Retinal pigment epithelial cell (primary cell): ENCODE measurements around a stretch of chr2.

GRCh38 chr2:238202044-238202651 is 1.3 kb downstream of the ILKAP start:
- RRBS = no CpG with 5 or more reads among the region's 17 CpGs

GRCh38 chr2:238277715-238278387 is 10.6 kb downstream of the PER2 start:
- RRBS = no CpG with 5 or more reads among the region's 20 CpGs

- RRBS = no CpG with 5 or more reads among the region's 7 CpGs
These were observed 12.2 kb upstream of the PER2 start for GRCh38 chr2:238300562-238301126.

DNA sequence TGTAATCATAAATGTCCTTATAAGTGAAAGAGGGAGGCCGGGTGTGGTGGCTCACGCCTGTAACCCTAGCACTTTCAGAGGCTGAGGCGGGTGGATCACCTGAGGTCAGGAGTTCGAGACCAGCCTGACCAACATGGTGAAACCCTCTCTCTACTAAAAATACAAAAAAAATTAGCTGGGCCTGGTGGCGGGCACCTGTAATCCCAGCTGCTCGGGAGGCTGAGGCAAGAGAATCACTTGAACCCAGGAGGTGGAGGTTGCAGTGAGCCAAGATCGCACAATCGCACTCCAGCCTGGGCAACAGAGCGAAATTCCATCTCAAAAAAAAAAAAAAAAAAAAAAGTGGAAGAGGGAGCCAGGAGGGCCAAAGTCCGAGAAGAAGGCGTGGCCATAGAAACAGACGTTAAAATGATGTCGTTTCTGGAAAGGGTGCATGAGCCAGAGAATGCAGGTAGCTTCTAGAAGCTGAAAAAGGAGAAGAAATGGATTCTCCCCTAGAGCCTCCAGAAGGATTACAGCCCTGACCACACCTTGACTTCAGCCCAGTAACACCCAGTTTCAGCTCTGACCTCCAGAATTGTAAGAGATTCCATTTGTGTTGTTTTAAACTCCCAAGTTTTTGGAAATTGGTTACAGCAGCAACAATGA is 14.4 kb upstream of the TRAF3IP1 start:
- RRBS = no CpG with 5 or more reads among the region's 13 CpGs

DNA sequence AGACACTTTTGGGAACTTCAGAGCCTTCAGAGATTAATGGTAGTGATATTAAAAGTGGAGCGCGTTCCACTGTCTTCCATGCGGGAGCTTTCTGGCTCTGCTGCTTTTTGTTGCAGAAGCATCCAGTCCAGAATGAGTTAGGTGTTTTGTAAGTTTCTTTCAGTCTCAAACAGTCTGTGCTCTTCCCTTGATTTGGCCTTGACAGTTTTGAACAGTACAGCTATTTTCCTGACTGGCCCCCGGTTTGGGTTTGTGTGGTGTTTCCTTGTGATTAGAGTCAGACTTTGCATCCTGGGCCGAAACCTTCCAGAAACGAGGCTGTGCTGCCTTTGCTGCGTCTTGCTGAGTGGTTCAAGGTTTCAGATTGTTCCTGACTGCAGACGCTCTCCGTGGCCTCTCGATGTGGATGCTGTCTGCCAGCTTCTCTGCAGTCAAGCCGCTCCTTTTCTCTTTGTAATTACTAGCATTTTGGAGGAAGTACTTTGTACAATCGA is 49.0 kb downstream of the TRAF3IP1 start:
- RRBS = no CpG with 5 or more reads among the region's 12 CpGs

DNA sequence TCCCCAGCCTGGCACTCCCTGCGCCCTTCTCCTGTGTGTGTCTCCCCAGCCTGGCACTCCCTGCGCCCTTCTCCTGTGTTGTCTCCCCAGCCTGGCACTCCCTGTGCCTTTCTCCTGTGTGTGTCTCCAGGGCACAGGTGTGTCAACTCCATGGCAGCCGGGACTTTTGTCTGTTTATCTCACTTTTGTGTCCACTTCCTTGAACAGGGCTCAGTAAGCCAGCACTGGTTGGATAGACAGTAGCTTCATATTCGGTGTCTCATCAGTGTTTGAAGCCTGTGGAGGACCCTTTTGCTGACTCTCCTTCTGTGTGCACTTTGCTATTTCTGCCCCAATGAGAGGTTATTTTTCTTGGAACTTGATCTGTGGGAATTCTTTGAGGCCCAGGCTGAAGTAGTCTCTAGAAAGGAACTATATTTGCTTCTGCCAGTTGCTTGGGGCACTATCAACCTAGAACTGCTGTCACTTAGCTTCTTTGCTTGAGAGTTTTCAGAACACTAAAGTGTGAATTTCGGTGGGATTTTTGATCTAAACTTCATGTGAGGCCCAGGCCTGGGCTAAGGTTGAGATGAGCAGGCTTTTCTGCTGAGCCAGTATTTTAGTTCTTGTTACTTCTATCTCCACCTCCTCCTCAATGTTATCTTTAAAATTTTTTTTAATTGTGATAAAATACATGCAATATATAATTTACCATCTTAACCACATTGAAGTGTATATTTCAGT is 8.3 kb upstream of the ASB1 start:
- RRBS = no CpG with 5 or more reads among the region's 5 CpGs

DNA sequence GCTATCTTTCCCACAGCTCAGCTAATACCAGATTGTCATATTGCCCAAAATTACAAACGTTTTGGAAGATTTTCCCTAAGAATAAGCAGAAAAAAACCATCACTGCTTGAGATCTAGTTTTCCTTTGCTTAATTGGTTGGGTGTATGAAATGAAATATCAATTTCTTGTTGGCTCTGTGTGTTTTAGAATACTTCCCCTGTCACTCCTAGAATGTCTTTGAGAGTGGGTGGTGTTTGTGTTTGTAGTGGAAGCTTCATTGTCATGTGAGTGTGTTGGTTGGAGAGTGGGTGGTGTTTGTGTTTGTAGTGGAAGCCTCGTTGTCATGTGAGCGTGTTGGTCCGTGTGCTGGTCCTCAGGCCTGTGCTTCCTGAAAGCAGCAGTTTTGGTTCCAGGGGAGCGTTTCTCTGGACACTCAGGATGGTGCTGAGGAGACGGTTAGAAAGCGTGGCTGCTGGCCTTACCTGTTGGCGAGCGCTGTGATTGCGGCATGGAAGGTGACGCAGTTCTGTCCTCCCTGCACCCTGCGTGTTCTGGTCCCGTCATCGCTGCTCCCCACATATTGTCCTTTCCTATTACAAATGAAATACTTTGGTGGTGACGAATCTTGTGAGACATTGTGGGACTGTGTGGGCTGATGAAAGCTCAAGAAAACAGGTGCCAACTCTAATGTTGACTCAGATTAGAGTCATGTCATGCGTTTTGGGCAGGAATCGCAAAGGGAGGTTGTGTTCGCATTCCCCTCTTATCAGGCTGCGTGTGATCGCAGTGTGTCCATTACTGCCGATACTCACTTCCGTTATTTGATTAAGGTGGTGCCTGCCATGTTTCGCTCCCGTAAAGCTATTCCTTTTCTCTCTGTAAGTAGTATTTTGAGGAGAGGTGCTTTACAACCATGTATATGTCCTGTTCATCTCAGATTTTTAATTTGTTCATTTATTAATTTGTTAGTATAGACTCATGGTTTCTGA is 12.6 kb downstream of the ASB1 start:
- RRBS = no CpG with 5 or more reads among the region's 24 CpGs

GRCh38 chr2:238727462-238727683 is 120.5 kb upstream of the TWIST2 start:
- RRBS = no CpG with 5 or more reads among the region's 7 CpGs

DNA sequence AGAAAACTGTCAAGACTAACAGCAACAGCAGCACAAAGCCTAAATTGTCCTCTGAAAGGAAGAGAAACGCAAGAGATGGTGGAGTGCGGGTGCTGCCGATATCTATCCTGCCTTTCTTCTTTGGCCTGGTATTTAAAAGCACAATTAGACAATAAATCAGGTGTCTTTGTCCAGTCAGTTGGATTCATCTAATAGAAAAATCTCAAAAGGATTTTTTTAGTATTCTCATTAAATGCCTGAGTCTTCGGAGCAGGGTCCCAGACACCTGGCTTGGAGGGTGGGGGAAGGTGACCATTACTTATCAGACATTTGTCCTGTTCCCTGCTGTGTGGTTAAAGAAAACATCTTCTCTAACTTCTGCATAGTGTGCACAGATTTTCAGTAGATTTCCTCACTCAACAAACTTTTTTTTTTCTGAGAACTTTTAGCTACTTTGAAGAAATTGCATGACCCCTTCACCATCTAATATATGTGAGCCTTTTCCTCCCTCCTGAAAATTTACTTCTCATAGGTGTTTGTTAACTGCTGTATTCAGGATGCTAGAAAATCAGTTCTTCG is 3.4 kb downstream of the TWIST2 start:
- RRBS = no CpG with 5 or more reads among the region's 5 CpGs

GRCh38 chr2:238883146-238883643 is 35.3 kb downstream of the TWIST2 start:
- RRBS = no CpG with 5 or more reads among the region's 14 CpGs

GRCh38 chr2:238894750-238895426 is 47.0 kb downstream of the TWIST2 start:
- RRBS = no CpG with 5 or more reads among the region's 15 CpGs

DNA sequence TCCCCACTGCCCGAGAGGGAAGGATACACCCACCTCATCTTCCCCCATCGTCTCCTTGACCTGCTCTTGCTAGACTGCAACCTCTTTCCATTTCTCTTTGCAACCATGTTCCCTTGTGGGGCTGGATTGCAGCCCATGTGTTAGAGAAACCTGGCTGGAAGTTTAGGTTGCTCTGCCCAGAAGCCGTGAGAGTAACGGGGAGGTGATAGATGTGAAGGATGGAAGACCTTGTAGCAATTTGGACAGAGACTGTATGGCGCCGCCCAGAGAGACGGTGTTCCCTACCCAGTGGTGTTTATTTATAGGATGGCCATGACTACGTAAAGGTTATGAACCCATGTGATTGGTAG is 143.7 kb downstream of the TWIST2 start:
- RRBS = no CpG with 5 or more reads among the region's 8 CpGs

DNA sequence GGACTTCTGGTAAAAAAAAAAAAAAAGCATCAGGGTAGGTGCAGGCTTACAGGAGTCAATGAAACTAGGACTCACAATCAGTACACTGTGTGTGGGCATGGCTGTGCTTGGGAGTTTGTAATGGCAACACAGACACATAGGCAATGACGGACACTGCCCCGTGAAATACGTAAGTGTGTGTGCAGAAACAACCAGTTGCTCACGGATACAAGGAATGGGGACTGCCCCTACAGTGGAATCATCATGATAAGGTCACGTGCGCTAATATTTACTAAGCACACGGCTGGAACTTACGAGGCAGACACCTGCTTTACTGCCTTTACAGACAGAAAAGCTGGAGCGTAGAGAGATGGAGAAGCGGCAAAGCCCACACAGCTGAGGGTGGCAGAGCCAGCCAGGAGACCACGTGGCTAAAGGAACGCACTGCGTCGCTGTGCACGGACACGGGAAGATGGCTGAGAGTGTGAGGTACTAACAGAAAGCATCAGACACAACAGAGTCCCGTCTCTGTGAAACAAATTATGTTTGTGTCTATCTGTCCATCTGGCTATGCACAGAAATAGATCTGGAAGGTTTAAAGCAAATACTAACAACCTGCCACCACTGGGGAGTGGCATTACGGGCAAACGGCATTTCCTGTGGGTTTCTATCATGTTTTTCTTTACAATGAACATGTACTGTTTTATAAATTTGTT is 261.9 kb downstream of the TWIST2 start:
- RRBS = no CpG with 5 or more reads among the region's 19 CpGs

- RRBS = no CpG with 5 or more reads among the region's 19 CpGs
These were observed 258.5 kb downstream of the HDAC4 start for GRCh38 chr2:239142237-239142879.

DNA sequence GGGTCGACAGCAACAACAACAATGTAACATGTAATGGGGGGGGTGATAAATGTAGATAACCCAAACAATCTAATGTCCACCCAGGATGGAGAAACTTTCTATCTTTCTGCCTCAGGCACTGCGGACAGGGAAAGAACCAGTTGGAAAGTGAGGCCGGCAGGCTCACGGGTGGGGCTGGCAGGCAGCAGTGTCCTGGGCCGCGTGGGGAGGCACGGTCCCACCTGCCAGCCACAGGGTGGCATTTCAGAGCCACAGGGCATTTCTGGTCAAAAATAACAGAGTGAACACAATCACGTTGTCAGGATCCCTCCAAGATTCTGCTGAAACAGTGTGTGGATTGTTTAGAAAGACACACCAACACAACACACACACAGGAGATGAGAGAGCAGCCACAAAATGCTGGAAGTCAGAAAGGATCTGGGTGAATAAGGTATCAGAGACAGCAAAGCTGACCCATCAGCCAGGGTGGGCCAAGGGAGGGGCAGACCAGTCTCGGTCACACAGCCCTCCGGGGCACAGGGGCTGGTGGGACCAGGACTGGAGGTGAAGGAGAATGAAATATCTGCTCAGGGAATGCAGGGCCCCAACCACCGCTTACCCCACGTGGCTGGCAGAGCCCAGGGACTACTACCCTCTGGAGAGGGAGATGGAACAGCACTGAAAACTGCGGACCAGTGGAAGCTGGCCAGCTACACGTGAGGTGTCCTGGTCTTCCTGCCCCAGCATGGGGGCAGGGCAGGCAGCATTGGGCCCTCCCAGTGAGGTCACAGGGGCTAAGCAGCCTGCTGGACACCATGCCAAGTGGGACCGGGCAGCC is 174.0 kb downstream of the HDAC4 start:
- RRBS = no CpG with 5 or more reads among the region's 15 CpGs

- RRBS = 60% methylated on average over 14 of the region's 47 CpGs
These were observed 154.8 kb downstream of the HDAC4 start for GRCh38 chr2:239245579-239246761.

DNA sequence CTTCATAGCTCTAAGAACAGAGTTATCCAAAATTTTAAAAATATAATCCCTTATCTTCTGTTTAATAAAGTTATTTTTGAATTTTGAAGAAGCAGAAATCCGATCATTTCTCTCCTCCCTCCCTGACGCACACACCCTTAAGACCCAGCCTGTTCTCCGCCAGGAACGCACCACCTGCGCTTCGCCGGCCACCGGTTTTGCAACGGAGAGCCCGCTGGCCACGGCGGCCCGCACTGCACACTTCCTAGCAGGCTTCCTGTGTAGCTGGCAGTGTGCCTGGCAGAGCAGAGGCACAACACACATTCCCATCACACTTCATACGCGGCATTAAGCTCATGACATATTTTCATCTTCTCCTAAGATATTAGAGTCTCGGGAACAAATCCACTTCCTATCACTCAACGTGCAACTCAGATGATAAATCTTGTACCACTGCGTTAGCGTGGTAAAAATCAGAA is 148.0 kb downstream of the HDAC4 start:
- RRBS = no CpG with 5 or more reads among the region's 19 CpGs

GRCh38 chr2:239266382-239266789 is 134.4 kb downstream of the HDAC4 start:
- RRBS = no CpG with 5 or more reads among the region's 5 CpGs

- RRBS = no CpG with 5 or more reads among the region's 17 CpGs
These were observed 125.1 kb downstream of the HDAC4 start for GRCh38 chr2:239275650-239276253.

GRCh38 chr2:239281848-239283180 is 118.5 kb downstream of the HDAC4 start:
- RRBS = no CpG with 5 or more reads among the region's 7 CpGs